NT2/D1 (cell line): ENCODE measurements around a stretch of chr22.

DNA sequence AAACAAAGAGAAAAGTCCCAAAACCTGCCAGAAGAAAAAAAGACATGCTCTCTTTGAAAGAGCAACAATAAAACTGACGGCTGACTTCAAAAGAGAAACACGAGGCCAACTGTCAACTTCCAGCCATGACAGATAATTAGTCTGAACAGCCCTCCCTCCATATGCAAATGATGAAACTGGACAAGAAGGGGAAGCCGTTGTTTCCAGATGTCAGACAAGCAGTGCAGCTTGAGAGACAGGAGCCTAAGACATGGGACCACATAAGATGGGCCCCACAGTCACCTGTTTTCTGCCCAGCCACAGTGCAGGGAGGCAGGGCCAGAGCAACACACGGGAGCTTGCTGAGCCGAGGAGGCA lies 25.2 kb downstream of the SBF1 start:
- RRBS, 2 experiments = no CpG with 5 or more reads among the region's 5 CpGs

DNA sequence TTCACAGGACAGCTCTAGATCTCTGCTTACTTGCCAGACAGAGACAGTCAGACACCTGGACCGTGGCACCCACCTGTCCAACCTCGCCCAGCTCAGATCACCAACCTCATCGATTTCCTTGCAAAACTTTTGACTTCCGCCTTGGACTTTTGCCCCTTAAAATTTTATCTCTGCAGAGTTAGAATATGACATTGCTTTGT lies 10.4 kb downstream of the LMF2 start:
- RRBS, 2 experiments = no CpG with 5 or more reads among the region's 4 CpGs

DNA sequence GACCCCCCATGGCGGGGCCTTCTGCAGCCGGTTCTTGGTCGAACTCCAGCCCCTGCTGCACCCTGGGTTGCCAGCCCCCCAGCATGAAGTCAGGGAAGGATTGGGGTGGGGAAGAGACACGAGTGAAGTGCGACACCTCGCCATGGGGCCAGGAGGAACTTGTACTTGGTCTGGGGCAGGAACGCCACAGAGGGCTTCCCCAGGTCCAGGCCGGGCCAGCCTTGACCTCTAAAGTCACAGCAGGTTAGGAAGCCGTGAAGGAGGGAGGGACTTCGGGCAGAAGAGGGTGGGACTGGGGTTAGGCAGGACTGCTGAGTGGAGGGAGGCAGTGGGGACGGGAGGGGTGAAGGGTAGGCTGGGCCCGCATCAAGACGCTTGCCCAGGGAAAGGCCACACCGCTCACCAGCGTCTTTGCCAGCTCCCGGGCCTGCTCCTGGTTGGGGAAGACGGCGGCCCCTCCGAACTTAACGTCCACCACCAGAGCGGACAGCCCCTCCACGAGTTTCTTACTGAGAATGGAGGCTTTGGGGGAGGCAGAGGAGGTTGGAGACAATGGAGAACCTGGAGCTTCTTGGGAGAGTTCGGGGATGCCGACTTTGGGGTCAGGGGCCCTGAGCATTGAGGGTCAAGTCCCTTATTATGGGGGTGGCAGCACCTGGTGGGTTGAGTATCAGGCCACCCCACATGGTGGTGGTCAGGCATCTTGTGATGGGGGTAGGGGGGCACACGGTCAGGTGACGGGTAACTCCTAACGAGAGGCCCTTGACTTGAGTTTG lies 1.6 kb upstream of the SCO2 start:
- RRBS, 2 experiments = no CpG with 5 or more reads among the region's 27 CpGs

- RRBS, 2 experiments = no CpG with 5 or more reads among the region's 10 CpGs
These were observed 5.4 kb upstream of the KLHDC7B start for GRCh38 chr22:50540306-50540769.

DNA sequence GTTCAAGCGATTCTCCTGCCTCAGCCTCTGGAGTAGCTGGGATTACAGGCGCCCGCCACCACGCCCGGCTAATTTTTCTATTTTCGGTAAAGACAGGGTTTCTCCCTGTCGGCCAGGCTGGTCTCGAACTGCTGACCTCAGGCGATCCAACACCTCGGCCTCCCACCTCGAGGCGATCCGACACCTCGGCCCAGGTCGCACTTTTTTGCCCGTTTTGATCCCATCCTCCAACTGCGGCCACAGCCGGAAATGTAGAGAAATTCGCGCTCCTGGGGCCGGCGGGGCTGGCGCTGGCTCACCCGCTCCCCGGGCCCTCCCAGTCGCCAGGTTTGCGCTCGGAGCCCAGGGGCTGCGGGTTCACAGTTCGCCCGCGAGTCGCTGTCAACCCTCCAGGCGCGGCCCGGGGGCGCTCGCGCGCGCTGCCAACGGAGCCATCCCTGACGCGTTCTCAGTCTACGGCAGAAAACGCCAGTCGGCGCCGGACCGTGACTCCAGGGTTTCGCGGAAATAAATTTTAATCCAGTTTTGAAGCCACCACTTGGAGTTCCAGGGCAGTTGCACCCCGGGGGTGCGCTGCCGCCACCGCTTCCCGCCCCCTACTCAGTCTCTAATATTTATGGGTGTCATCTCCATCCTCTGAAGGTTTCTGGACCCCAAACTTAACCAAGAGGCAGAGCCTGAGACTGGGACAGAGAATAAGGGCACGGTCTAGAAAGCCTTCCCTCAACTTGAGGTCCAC lies 1.6 kb upstream of the KLHDC7B start:
- RRBS, 2 experiments = 2 to 8% methylated on average over 25 of the region's 58 CpGs

DNA sequence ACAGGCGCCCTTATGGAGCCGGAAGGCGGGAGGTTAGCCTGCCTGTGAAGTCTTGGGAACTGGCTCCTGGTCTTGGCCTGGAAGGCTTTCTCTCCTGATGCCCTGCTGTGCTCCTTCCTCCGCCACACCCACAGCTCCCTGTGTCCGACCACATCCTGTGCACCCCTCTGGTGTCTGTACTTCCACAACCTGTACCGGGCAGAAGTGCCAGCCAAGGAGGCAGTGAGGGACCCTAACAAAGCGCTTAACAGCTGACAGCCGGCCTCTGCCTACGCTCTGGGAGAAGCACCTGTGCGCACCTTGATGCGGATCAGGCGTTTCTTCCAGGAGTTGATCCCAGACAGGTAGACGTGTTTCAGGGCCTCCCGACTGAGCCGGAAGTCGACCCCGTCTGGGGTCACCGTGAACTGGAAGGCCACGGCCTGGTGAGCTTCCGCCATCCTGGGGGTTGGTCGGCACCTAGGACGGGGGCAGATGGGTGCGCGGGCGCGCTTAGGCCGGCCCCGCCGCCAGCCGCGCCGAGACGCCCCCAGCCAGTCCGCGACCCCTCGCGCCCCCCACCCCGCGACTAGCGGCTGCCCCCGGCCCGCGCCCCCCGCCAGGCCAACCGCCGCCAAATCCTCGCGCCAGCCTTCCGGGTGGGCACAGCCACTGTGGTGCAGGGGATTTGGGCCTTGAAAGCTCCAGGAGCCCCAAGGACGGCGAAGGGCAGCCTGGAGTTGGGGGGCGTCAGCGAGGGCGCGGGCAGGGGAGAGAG lies 573 bp downstream of the CPT1B start:
- RRBS, 2 experiments = 94 to 98% methylated on average over 12 of the region's 55 CpGs

DNA sequence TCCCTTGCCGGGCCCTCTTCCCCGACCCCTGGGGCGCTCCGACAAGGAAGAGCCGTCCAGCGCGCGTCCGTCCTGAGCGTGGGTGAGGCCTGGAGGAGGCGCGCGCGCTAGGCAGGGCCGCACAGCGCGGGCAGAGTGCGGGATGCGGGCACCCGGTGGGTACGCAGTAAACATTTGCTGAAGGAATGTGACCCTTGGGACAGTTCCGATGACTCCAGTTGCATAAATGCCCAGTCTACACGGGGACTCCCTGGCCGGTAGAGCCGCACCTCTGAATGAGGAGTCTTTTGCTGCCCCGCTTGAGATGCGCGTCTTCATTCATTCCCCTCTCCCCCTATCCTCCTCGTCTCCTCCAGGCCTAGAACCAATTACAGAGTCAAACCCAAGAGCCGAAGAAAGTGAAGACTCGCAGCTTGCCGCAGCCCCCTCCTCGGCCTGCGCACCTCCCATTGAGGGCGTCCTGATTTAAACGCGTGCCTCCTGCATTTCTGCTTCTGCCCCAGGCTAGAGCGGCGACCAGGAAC lies 655 bp upstream of the CHKB start:
- RRBS, 2 experiments = 0 to 4% methylated on average over 4 of the region's 39 CpGs

DNA sequence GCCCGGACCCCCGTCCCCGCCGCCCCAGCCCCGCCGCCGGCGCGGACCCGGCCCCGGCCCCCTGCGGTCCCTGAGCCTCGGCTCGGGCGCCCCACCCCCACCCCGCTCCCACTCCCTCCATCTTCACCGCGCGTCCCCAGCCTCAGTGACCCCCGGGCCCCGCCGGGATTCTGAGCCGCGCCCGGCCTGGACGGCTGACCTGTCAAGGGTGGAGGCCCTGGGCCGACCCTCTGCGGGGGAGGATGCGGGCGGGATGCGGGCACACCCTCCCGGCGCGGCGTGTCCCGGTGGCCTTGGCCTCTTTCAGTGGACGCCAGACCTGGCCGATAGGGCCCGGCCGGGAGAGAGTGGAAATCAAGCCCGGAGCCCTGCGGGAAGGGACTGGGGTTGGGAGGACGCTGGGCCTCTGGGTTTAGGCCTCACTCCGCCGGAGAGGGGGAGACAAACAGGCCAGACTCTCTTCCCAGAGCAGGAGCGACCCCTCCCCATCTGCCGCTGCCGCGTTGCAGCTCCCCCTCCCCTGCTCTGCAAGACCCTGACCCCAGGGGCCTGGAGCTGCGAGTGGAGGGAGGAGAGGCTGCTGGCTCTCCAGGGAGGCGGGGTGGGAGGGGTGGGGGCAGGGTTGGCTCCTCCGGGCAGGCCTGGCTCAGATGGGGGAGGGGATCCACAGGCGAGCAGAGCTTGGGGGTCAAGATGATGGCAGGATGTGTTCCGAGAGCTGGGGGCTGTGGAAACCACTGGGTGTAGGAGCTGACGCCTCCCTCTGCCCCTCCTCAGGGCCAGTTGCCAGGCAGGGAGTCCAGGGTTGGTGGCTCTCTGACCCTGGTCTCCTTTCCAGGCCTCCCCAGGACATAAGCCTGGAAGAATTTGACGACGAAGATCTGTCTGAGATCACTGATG lies 608 bp downstream of the MAPK8IP2 start:
- RRBS, 2 experiments = 4 to 10% methylated on average over 19 to 24 of the region's 57 CpGs

- RRBS, 2 experiments = 79 to 82% methylated on average over 7 of the region's 32 CpGs
These were observed 616 bp downstream of the ARSA start for GRCh38 chr22:50627258-50627814.

DNA sequence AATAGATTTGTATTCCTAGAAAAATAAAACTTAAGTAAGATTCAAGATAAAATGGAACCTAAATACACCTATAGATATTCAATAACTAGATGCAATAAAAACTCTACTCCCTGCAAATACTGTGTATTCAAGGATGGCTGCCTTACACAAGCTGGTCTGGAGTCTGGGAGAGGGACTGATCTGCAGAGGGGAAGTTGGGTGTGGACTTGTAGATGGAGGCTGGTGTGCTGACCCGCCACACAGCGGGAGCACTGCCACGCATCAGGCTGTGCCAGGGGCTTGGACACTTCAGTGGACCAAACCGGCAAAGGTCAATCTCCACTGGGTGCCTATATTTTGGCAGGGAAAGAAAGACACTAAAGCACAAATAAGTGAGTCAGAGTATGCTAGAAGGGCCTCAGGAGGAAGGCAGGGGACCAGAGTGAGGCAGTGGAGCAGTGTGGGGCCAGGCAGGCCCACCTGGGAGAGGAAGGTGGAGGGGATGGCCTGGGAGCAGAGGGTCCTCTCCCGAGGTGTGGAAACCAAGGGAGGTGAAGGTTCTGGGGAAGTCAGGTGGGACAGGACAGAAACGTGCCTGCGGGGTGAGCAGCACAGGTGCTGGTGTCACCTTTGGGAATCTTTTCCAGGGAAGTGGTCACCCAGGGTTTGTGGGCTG lies 42.6 kb upstream of the ARSA start:
- RRBS, 2 experiments = no CpG with 5 or more reads among the region's 7 CpGs

DNA sequence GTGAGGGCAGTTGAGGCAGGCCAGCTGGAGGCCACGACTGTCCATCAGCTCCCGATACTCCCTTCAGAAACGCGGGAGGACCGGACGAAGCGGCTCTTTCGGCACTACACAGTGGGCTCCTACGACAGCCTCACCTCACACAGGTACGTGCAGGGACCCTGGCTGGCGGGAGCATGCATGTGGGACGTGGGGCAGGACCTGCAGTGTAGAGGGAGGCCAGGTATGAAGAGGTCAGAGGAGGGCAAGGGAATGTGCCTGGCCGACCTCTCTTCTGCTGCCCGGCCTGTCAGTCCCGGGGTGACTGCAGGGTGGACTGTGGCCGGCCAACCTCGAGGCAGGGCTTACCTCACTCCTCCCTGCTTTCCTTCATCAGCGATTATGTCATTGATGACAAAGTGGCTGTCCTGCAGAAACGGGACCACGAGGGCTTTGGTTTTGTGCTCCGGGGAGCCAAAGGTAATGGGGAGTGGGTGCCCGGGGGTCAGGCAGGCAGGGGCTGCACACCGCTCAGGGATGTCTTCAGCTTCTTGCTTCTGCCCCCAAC lies 34.1 kb upstream of the ACR start:
- RRBS, 2 experiments = no CpG with 5 or more reads among the region's 23 CpGs